Colic lymph node (tissue), 1 donor: ENCODE results near the genes DPRX, OSCAR and LILRA4.

DNA sequence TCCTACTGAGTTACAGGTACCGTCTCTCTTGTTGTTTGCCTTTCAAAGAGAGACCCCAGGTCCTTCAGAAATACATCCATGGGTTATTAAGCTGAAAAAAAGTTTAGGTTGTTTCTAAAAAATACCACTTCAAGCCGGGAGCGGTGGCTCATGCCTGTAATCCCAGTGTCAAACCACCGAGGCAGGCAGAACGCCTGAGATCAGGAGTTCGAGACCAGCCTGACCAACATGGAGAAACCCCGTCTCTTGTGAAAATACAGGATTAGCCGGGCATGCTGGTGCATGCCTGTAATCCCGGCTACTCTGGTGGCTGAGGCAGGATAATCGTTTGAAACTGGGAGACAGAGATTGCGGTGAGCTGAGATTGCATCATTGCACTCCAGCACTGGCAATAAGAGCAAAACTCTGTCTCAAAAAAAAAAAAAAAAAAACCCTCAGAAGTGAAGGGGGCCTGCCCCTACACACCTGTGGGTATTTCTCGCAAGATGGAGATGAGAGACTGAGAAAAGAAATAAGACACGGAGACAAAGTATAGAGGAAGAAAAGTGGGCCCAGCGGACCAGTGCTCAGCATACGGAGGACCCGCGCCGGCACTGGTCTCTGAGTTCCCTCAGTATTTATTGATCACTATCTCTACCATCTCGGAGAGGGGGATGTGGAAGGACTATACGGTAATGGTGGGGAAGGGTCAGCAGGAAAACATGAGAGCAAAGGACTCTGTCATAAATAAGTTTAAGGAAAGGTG lies 18.4 kb downstream of the ZNF816 start:
- PRO-cap, result no peak

- PRO-cap, result no peak
Observed at GRCh38 chr19:53008008-53009056, 5.4 kb upstream of the ERVV-1 start.

- PRO-cap, result no peak
Observed at GRCh38 chr19:53094725-53095078, 8.5 kb downstream of the ZNF160 start.

DNA sequence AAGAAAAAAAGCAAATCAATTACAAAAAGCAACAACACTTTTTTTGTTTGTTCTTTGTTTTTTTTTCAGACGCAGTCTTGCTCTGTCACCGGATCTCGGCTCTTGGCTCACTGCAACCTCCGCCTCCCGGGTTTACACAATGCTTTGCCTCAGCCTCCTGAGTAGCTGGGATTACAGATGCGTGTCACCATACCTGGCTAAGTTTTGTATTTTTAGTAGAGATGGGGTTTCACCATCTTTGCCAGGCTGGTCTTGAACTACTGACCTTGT lies 2.2 kb downstream of the ZNF415 start:
- PRO-cap, result no peak

DNA sequence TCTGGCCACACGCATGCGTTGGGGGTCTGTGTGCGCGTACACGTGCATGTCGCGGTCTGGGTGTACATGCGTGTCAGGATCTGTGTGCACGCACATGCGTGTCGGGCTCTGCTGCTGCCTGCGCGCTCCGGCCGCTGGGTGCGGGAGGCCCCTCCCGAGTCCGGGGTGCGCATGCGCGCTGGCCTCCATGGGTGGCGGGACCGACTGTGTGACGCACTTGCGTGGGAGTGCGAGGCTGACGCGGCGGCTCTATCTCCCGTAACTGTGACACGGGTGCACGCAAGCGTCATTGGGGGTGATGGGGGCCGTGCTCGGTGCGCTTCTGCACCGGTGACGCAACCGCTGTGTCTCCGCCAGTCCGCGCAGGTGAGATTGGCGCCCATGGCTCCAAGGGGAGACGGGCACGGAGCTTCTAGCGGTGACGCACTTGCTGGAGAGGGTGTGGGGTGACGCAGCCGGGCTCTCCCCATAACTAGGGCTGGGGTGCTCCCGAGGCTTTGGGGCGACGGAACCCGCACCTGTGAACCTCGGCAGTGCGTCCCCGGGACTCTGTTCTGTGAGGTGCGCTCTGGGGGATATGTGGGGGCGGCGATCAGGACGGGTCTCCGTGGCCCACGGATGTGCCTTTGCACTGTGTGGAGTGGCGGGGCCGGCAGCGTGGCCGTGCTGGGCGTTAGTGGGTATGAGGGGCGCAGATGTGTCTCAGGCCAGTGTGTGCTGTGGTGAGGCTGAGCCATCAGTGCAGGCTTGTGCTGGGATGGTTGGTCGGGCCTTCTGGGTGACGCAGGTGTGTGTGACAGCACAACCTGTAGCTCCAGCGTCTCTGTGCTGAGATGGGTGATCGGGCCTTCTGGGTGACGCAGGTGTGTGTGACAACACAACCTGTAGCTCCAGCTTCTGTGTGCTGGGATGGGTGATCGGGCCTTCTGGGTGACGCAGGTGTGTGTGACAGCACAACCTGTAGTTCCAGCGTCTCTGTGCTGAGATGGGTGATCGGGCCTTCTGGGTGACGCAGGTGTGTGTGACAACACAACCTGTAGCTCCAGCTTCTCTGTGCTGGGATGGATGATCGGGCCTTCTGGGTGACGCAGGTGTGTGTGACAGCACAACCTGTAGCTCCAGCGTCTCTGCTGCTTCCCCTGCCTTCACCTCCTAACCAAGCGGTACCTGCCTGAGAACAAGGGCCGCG lies 16.8 kb downstream of the ZNF331 start:
- PRO-cap, result bidirectional peak, plus-strand start at position 289 of the sequence, minus-strand start at position 129 of the sequence; unidirectional peak, plus-strand start at position 634 of the sequence

GRCh38 chr19:53561479-53561912 lies 23.6 kb downstream of the ZNF331 start:
- PRO-cap, result no peak

- PRO-cap, result no peak
Observed at GRCh38 chr19:53581023-53581766, 43.2 kb downstream of the ZNF331 start.

GRCh38 chr19:53612991-53613537 lies 18.7 kb upstream of the DPRX start:
- PRO-cap, result no peak

DNA sequence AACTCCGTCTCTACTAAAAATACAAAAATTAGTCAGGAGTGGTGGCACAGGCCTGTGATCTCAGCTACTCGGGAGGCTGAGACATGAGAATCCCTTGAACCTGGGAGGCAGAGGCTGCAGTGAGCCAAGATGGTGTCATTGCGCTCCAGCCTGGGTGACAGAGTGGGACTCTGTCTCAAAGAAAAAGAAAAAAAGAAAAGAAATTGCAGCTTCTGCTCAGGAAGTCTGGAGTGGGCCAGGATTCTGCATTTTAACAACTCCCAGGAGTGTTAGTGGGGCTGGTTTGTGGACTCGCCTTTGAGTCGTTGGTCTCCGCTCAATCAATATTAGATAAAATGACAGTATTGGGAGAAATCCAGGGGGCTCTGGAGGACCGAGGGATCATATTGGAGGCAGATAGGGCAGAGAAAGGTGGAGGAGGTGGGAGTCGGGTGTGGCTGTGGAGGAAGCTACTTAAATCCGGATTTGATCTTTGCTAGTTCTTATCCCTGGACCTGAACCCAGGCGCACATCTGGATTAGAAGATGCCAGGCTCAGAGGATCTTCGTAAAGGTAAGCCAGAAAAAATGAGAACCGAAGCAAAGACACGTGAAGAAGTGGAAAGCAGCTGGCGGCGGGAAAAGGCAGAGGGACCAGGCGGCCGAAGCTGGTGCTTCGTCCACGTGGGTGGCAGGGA lies at the start of gene DPRX:
DPRX (plus strand) TSS at position 417 of the 676 bp plus-strand sequence.
- PRO-cap, result no peak

- PRO-cap, result bidirectional peak, plus-strand start at chr19:53866410, minus-strand start at chr19:53866349
Observed at GRCh38 chr19:53866045-53866822, 1.4 kb upstream of the MYADM start.

- PRO-cap, result unidirectional peak, plus-strand start at chr19:54096158
Observed at GRCh38 chr19:54095483-54096498, 4.8 kb downstream of the OSCAR start.

- PRO-cap, result no peak
Observed at GRCh38 chr19:54100542-54101088, at the start of gene OSCAR. TSS of gene OSCAR (minus strand) at chr19:54100803.

DNA sequence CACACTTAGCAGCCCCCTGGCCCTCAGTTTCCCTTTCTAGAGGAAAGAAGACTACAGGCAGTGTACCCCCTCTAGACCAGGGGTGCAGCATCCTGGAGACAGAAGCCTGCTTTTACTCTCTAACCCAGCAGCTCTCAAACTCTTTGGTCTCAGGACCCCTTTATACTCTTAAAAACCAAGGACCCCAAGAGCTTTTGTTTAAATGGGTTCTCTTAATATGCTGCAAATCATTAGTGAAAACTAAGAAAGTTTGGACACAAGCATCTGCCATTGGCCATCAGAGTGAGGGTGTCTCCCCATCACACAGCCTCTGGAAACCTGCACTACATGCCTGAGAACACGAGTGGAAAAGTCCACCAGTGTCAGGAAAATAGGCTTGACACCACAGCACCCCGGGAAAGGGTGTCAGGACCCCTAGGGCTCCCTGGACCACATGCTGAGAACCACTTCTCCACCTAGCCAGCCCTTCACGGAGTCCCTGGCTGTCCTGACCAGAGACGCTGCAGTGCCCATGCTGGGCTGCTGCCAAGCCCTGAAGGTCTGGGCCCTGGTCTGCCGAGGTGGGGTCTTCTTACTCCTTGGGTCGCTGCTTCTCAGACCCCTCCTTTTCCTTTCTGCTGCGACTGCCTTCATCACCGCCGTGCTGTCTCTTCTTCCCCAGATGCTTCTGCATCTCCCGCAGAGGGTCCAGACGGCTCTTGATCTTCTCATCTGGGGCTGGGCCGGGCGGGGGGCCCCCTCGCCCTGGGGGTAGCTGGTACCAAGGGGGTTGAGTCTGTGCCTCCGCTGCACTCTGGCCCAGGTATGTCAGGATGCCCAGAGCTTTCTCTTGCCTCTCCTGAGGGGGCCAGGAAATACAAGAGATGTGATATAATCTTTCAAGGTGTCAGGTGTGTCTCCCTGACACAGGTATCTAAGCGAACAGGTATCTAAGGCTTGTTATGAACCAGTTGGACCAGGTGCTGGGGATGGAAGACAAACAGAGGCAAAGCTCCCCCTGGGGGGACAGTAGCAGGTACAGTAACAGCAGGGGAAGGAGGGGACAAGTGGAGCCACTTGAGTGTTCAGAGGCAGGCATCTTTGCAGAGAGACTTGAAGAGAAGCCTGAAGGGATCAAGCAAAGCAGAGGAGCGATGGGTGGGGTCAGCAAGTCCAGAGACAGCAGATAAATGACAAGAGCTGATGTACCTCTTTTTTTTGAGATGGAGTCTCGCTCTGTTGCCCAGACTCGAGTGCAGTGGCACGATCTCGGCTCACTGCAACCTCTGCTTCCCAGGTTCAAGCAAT lies 2.9 kb downstream of the LENG1 start:
- PRO-cap, result no peak

DNA sequence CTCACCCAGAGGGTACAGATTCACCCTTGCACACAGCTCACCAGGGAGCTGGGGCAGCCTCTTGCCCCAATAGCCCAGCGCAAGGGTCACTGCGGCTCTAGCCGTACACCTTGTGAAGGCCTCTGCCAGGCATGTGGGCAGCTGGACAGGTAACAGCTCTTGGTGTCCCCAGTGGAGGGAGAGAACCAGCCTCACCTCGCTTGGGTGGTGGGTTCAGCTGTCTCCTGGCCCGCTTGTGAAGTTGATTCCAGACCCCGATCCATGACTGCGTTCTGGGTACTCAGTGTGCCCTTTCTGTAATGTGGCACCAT lies 5.9 kb downstream of the RPS9 start:
- PRO-cap, result no peak

DNA sequence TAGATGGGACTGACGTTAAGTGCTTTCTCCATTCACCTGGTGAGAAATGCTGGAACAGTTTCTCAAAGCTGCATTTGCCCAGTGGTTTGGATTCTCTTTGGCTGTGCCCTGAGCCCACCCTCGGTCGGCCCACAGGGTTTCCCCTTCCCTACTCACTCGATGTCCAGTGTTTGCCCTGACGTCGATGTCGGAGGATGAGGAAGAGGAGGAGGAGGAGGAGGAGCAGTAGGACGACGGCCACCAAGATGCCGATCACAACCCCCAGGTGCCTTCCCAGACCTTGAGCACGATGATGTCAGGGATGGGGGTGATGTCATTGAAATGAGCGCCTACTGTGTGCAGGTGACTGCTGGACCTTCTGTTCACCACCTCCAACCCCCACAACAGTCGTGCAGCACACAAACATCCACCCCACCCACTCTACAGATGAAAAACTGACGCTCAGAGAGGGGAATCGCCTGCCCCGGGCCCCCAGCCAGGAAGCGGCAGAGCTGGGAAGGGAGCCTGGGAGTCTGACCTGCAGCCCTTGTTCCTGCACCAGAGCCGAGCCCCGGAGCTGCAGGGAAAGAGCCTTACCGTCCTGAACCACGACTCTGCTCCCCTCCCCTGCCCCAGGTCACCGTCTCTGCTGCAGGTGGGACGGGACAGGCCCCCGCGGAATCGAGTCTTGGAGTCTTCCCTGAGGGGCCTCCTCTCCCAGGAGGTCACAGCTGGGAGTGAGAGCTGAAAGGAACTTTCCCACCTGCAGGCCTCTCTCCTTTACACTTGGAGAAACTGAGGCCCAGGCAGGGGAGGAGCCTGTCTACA lies 4.1 kb downstream of the LILRB2 start:
- PRO-cap, result no peak

DNA sequence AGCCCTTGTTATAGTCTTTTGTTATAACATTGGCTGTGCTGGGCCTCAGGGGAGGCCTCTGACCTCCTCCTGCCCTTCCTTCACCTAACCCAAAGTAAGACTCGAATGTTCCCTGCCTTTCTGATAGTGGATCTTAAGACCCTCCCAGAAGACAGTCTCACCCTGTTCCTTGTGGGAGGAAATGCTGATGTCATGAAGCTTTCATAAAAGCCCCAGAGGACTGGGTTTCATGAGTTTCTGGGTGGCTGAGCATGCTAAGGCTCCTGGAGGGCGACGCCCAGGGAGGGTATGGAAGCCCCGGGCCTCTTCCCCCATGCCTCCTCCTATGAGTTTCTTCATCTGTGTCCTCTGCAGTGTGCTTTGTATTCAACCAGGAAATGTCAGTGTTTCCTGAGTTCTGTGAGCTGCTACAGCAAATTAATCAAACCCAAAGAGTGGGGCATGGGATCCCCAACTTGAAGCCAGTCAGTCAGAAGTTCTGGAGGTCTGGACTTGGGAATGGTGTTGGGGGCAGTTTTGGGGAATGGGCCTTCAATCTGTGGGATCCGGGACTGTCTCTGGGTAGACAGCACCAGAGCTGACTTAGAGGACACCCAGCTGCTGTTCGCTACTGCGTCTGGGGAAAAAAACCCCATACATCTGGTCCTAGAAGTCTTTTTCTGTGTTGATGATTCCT lies 1.9 kb upstream of the LILRB2 start:
- PRO-cap, result unidirectional peak, plus-strand start at position 230 of the sequence

DNA sequence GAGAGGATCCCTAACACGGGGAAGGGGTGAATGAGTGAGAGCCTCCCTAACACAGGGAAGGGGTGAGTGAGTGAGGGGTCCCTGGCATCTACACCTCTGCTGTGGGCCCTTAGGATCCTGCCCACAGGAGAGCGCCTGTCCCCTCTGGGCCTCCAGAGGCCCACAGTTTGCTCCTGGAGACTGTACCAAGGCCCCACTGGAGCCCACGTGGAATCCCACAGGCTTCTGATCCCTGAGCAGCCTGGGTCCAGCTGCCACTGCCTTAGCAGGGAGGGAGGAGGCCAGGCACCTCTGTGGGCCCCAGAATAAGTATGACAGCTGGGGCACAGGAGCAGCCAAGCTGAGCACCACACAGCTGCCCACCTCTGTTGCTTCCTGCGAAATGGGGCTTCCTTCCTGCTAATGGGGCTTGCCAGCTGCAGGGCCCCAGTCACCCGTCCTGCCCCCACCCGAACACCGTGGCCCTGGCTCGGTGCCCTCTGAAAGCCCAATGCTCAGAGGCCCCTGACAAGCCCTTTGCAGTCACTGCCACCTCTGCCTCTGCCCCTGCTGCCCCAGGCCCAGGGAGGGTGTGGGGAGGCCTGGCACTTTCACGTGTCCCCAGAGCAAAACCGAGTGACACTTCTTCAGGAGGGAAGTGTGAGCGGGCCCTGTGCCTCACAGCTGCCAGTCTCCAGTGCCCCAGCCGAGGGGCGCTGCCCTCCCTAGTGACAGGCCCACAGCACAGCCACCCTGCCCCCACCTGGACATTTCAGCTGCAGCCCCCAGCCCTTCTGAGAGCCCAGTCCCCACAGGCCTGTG lies 4.5 kb upstream of the LILRB2 start:
- PRO-cap, result no peak

- PRO-cap, result no peak
Observed at GRCh38 chr19:54335171-54335467, 3.8 kb downstream of the LILRA4 start.

GRCh38 chr19:54338855-54339440 lies at the start of gene LILRA4:
TSS of gene LILRA4 (minus strand) at chr19:54339162.
- PRO-cap, result no peak

DNA sequence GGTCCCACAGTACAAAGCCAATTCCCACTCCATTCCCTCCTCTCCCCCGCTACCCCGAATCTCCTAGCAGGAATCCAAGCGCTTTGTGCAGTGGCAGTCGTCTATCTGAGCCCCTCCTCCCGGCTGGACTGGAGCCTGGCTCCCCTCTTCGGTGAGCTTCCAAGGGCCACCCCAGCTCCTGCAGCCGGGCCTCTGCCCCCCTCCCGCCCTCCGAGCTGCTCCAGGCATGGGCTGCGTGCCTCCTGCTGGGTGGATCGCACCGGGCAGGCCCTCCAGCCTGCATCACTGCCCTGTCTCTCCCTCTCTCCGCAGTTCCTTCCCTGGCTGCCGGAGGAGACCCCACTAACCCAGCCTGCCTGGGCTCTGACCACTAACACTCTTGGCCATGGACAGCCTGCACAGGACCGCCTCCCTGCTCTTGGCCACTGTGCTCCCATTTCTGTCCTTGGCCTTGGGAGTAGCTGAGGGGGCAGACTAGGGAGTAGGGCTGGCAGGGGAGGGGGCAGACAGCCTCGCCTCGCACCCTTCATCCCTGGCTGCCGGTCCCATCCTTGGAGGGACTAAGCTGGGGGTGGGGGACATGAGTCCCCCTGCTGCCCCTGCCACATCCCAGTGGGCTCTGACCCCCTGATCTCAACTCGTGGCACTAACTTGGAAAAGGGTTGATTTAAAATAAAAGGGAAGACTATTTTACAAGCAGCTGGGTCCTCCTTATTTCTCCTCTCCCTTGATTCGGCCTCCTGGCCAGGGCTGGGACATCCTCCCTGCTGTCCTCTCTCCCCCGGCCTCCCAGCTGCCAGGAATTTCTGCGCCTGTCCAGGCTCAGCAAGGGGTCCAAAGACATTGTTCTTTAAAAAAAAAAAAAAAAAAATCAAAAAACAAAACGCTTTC lies 12.7 kb upstream of the LENG8 start:
- PRO-cap, result no peak